H4 (cell line): ENCODE measurements around the gene MPLKIP.

GRCh38 chr7:39733829-39734611 lies 110.6 kb downstream of the RALA start:
- RAMPAGE, long total RNA = no peak

- RAMPAGE, long total RNA = no peak
These were observed 136.7 kb downstream of the RALA start for GRCh38 chr7:39760137-39760490.

- RAMPAGE, long total RNA = no peak
These were observed 156.2 kb upstream of the CDK13 start for GRCh38 chr7:39793603-39794478.

DNA sequence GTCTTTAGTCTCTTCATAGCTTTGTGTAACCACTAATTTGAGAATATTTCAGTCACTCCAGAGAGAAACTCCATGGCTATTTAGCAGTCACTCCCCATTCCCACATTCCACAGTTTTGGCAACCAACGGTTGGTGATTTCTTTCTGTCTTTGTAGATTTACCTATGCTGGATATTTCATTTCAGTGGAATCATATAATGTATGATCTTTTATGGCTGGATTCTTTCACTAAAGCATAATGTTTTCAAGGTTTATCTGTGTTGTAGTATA lies 22.3 kb downstream of the CDK13 start:
- RAMPAGE, long total RNA = no peak

DNA sequence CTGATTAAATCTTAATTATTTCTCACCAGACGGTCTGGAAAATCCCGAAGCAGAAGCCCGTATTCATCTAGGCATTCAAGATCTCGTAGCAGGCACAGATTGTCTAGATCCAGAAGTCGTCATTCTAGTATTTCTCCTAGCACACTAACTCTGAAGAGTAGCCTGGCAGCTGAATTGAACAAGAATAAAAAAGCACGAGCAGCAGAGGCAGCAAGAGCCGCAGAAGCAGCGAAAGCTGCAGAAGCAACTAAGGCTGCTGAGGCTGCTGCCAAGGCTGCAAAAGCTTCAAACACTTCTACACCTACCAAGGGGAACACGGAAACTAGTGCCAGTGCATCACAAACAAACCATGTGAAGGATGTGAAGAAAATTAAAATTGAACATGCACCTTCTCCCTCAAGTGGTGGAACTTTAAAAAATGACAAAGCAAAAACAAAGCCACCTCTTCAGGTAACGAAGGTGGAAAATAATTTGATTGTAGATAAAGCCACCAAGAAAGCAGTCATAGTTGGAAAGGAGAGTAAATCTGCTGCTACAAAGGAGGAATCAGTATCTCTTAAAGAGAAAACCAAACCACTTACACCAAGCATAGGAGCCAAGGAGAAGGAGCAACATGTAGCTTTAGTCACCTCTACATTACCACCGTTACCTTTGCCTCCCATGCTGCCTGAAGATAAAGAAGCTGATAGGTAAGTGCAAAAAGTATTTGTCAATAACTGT lies 37.7 kb downstream of the CDK13 start:
- RAMPAGE, long total RNA = no peak

DNA sequence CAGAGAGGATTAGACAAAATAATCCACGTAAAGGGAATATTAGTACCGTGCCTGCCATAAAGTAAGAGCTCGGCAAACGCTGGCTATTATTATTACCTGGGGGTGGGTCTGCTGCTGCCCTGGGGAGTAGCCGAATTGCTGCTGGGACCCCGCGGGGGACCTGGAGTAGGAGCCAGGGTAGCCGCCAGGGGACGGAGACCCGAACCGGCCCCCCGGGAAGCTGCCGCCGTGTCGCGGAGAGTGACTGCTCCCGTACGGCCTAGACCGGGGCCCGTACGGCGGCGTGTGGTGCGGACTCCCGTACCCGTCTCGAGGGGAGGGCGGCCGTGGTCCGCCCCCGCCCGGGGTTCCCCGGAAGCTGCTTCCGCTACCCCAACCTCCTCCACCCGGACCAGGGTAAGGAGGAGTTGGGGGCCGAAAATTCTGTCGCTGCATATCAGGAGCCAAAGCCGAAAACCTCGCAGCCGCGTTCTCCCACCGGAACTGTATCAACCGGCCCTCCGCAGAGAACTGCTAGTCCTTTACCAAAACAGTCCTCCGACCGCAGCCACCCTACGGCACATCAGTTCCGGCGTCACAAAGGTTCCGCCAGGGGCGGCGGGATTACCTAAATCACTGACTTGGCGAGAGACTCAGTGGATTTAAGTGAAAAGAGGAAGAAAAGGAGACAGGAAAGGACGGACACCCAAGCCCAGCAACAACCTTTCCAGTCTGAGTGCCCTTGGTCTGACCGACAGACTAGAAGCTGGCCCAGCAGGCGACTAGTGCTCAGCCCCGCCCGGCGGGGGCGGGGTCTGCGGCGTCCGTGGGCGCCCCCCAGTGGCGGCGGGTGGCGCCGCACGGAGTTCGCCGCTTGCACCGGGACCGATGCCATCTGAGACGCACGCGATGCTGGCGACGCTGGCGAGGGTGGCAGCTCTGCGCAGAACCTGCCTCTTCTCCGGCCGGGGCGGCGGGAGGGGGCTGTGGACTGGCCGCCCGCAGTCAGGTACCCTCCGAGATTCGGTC lies at the start of gene MPLKIP:
Gene MPLKIP, minus strand, starts transcription at position 490 of the 1,008 bp plus-strand sequence.
- RAMPAGE, long total RNA = start-site peak on the minus strand centred at position 488 of the sequence, 56 bp wide, 547 reads; start-site peak on the minus strand centred at position 783 of the sequence, 49 bp wide, 40 reads

GRCh38 chr7:41149385-41149937 lies 553.4 kb downstream of the INHBA start:
- RAMPAGE, long total RNA = no peak

DNA sequence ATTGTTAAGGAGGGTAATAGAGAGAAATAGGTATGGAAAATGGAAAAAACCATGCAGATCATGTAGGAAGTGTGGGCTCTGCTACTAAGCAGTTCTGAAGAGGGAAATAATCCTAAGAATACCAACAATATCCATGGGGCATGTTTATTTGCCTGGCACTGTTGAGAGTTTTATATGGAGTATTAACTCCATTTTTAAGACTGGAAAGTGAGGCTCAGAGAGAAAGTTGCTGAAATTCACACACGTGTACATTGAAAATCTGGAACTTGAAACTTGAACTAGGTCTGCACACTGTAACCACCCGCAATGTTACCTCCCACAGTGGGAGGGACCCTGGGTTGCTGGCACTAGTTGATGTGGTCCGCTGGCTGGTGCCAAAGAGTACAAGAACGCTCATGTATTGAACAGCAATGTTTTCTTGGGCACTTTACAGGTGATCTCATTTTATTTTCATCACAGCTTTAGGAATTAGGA lies 253.3 kb downstream of the INHBA start:
- RAMPAGE, long total RNA = no peak

GRCh38 chr7:41869774-41870420 lies 167.0 kb upstream of the INHBA start:
- RAMPAGE, long total RNA = no peak

GRCh38 chr7:42239005-42239432 lies 2.0 kb upstream of the GLI3 start:
- RAMPAGE, long total RNA = no peak

- RAMPAGE, long total RNA = no peak
These were observed 53.1 kb upstream of the HECW1 start for GRCh38 chr7:43059344-43059671.

DNA sequence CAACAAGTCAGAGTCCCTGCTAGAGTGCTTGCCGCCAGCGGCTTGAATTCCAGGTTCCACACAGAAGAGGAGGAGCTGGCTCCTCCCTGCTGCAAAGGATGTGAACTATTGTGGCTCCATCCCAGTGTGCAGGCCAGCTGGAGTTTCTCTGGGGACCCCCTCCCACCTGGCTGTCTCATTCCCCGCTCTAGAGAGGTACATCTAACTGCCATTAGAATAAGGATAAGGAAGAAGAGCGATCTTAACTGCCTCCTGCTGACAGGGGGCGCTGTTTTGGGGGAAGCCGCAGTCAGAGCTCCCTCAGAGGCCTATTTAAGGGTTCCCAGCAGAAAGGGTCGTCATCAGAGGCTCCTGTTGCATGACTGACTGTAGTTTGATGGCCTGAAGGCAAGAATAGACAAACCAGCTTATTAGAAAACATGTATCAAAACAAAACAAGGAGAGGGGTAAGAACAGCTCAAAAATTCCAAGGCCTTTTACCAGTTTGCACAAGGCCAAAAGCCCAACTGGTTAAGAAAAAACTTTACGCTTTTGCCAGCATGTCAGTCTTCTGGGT lies 40.8 kb upstream of the HECW1 start:
- RAMPAGE, long total RNA = no peak

DNA sequence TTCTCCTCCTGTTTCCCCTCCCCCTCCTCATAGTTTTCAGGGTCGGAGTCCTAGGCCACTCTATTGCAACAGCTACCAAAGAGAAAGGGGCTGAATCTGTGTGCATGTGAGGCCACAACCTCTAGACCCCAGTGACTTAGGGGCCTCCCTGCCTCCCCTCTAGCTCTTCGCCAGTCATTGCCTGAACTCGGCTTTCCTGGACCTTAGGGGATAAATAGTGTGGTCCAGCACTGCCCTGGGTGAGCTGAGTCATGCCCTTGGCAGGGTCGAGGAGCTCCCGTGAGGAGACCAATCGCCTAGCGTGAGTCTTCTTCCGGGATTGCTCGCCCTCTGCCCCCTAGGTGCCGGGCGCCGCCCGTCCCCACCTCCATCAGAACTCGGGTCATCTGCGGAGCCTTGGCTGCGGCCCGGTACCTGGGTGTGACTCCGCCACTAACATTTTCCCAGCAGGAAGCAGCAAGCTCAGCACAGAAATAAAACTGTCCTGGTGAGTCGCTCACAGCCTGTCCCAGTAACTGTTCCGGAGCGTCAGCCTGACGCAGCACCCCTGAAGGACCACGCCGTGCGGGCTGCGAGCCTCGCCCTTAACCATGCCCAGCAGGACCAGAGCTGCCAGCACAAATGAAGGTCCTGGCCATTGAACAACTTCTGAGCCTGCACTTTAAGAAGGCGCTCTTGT lies 136.5 kb downstream of the HECW1 start:
- RAMPAGE, long total RNA = start-site peak on the plus strand centred at position 325 of the sequence, 60 bp wide, 32 reads

- RAMPAGE, long total RNA = no peak
These were observed 598 bp upstream of the STK17A start for GRCh38 chr7:43582332-43582687.

DNA sequence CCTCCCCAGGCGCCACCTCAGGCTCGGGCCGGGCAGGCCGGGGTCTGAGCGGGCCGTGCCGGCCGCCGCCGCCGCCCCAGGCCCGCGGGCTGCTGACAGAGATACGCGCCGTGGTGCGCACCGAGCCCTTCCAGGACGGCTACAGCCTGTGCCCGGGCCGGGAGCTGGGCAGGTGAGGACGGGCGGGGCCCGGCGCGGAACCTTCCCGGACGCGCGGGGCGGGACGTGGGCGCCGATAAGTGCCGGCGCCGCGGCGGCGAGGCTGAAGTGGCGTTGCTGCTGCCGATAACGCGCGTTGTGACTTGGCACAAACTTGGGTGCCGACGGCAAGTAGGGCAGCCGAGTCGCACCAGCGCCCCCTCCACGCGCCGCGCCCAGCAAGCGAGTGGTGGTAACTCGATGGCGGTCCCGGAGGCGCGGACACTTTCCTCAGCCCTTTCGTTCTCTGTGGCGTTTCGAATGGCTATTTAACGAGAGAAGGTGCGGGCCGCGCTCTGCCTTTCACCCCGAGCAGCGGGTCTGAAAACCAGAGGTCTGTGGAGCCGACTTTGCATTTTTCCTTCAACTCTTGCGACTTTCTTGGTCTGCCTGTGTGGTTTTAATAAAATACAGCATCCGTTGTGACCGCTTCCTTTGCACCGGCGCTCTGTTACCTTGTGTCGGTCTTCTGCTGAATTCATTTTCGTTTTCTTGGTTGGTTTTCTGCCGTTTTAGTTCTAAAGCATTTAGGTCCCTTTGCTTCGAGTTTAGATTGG lies 547 bp downstream of the STK17A start:
- RAMPAGE, long total RNA = no peak

DNA sequence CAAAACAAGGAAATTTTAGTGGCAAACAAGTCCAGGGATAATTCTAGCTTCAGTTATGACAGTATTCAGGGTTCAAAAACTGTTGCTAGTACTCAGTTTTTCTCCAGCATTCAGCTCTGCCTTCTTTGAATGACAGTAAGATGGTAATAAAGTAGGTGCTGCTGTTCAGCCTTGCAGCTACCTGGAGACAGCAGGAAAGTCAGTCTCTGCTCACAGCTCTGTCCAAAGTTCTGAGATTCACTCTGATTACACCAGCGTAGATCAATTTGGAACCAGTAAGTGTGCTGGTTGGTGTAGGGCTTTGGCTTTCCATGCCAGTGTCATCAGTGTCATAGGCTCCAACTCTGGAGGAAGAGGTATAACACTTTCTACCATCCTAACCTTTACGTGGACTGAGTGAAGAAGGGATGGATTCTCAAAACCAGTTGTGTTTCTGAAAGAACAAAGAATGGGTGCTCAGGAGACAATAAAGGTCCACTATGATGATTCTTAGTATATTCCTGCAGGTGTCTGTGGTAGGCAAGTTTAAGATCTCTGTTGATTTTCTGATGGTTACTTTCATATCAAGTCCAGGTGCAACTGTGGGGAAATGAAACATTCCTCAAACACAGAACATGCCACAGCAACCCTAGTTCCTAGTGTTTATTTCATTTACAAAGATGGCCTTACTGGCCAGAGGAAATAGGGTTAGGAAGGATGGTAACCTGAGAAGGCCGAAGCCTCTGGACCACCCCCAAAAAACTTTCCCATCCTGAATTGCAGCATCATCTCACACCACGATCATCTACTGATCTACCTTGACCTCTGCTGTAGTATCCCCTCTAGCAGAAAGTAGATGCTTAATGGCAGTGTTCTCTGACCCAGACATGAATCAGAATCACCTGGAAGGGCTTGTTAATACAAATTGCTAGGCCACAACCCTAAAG lies 26.4 kb downstream of the STK17A start:
- RAMPAGE, long total RNA = no peak

- RAMPAGE, long total RNA = no peak
These were observed 36.7 kb downstream of the COA1 start for GRCh38 chr7:43692499-43693085.

DNA sequence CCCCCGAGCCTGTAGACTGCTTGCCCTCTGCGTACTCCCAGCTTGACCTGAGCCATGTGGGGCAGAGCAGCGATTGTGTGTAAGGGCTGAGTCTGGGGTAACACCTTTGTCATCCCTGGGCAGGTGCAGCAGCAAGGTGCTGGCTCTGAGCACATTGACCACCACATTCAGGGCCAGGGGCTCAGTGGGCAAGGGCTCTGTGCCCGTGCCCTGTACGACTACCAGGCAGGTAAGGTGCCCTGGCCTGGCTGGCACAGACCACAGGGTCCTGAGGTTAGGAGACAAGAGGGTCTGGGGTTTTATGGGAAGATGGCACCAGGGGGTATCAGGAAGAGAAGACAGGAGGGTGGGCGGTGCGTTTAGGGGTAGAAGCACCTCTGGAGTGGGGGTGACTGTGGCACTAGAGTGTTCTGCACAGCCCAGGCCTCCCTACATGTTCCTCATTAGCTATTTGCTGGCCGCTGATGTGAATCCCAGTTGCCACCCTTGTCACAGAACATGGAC lies 5.4 kb downstream of the PGAM2 start:
- RAMPAGE, long total RNA = no peak

DNA sequence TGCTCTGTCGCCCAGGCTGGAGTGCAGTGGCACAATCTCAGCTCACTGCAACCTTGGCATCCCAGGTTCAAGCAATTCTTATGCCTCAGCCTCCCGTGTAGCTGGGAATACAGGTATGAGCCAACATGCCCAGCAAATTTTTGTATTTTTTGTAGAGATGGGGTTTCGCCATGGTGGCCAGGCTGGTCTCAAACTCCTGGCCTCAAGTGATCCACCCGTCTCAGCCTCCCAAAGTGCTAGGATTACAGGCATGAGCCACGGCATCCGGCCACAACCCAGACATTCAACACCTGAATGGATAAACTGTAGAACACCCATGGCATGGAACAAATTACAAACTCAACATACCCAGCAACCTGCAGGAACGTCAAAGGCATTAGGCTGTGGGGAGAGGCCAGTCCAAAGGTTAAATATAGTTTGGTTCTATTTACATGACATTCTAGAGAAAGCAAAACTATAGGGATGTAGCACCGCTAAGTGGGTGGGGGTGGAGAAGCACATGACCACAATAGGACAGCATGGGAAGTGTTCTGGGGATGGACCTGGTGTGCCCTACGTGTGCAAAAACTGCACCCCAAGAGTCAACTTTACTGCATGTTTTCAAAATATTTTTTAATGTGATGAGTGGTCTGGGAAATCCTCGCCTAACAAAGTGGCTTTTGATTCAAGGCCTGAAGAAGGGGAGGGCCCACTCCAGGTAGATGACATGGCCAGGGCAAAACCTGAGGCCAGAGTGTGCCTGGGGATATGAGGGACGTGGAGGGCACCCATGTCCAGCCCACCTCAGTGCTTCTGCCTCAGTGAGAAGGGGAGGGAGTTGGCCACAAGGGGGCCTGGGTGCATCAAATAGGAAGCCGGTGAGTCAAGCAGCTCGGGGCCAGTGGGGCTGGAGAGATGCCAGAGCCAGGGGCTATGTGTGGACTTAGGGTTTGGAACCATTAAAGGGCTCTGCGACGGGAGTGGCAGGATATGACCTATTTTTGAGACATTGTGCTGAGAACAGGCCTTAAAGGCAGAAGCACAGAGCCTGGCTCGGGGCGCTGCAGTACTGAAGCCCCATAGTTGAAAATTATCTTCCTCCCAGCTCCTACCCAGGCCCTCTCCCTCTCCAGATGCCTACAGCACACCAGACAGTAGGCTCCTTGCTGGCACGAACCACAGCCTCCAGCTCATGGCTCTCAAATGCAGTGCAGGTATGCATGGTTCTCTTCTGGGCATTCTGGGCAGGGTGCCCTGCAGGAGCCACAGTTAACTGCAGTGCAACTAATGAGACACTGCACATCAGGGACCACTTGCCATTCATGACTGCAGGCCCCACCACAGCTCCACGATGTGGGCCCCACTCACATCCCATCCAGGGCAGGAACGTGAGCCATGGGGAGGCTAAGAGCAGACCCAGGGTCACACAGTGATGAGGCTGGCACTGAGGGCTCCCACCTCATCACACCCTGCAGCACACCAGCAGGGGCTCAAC lies 6.8 kb upstream of the PGAM2 start:
- RAMPAGE, long total RNA = no peak

DNA sequence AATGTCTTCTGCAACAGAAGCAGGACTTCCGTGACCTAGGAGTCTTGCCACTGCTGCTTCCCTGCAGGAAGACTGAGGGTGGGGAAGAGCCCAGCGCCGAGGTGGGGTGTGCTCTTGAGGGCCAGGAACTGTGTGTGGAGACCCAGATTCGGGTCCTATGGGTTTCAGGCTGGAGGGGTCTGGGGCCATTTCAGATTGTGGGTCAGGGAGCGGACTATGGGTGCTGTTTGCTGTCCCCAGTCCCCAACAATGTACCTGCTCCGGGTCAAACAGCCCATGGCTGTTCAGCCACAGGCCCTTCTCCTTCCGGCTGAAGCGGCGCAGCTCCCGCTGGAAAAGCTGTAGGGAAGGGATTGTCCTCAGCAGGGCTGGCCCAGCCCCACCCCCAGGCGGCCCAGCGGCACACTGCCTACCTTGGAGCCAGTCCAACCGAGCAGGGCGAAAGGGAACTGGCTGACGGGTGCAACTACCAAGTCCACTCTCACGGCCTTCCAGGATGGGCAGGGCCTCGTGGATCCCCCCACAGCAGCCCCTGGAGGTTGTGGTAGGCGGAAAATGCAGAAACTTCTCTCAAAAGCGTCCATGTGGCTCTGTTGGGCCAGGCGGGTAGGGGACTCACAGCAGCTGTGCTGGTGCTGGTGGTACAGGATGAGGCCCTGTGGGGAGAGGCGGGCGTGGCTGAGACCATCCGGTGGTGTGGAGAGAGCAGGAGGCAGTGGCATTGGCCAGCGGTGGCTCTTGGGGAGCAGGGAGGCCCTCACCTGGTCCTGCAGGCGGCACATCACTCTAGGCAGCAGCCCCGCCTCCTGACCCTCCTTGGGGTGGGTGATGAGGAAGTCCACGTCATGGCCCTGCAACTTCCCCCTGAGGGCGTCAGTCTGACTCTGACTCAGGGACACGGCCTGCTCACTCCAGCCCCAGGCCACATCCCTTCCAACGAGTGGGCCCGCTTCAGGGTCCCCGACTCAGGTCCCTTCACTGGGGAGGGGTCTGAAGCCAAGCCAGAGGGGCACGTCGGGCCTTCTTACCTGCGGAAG lies 8.3 kb upstream of the PGAM2 start:
- RAMPAGE, long total RNA = no peak